Measurements from ENCODE around the gene SF3B1.

- PRO-cap, result no peak
These were observed 8.2 kb downstream of the STK17B start for GRCh38 chr2:196163111-196163707.

DNA sequence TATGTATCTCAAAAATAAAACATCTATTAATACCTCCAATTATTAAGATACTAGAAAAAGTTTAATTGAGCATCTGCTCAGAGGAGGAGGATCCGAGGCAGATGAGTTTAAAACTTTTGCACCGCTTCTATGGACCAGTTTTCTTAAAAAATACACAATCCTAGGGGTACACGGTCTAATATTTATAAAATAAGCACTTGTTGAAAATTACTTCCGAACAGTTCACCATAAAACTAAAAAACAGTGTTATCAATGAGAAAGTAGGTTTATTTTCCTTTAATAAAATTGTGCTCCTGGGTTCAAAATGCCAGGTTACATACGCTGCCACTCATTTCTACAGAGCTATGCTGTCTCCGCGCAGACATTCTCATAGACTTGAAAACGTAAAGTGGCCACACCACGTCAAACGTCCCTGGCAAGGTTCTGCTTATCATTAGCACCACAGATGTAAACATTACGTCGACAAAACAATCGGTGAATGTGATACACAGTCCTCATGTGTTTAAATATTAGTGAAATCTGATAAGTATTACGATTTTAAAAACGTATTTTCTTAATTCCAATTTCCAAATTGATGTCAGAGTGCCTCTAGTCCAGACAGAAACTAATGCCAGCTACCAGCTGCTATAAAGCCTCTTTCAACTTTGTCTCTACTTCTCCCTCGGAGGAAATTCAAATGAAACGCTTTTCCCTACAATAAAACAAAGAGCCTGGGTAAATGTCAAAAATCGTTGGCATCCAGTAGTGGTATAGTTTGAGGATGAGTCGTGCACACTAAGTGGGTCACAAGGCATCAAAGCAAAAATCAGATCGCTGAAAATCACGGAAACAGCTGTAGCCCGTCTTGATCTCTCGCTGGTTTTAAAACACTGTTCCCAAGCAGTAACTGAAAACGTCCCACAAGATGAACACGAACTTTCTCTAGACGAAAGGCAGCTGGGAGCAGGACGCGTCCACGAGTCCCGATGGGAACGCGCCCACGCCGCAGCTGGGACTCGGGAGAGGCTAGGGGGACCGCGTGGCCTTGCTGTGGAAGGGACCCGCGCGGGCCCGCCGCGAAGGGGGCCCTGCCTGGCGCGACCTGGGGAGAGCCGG lies 1.1 kb downstream of the STK17B start:
- PRO-cap, result bidirectional peak, plus-strand start at position 405 of the sequence, minus-strand start at position 371 of the sequence; bidirectional peak, plus-strand start at position 808 of the sequence, minus-strand start at position 603 of the sequence; bidirectional peak, plus-strand start at position 924 of the sequence, minus-strand start at position 855 of the sequence

DNA sequence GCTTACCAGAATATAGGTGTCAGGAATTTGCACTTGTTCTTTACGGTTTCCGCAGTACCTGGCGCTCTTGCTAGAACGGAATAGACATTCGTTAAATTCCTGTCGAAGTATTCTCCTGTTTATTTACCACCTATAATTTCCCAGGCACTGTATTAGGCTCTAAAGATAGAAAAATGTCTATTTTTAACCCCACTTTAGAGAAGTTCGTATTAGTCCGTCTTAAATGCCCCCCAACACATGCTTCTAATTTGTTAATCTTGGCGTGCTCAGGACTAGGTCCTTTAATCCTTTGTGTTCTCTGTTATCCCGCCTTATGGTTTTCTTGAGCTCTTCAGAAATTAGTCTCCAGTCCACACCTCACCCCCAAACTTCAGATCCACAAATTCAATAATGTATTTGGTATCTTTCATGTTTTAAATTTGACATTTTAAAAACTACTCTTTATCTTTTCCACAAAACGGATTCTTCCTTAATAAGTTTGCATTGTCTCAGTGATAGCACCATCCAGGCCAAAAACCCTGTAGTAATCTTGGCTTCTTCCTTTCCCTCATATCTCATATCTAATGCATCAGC lies 711 bp downstream of the CCDC150 start:
- PRO-cap, result no peak

- PRO-cap, result no peak
These were observed 1.8 kb downstream of the GTF3C3 start for GRCh38 chr2:196797726-196798079.

- PRO-cap, result no peak
These were observed 2.3 kb upstream of the GTF3C3 start for GRCh38 chr2:196801635-196802234.

DNA sequence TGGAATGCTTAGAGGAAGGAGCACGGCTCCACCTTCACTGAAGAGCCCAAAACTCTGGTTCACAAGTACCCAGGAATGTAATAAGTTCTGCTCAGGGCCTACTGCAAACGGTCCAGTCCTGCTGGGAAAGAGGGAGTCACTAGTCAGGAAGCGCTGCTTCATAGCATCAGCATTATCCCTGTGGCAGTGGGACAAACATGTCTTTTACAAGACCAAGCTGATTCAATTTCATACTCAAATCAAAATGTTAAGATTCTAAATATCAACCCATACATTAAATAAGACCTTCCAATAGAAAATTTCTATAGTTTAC lies 152.9 kb upstream of the PGAP1 start:
- PRO-cap, result no peak

GRCh38 chr2:197145517-197146003 lies 165.0 kb downstream of the ANKRD44 start:
- PRO-cap, result no peak

DNA sequence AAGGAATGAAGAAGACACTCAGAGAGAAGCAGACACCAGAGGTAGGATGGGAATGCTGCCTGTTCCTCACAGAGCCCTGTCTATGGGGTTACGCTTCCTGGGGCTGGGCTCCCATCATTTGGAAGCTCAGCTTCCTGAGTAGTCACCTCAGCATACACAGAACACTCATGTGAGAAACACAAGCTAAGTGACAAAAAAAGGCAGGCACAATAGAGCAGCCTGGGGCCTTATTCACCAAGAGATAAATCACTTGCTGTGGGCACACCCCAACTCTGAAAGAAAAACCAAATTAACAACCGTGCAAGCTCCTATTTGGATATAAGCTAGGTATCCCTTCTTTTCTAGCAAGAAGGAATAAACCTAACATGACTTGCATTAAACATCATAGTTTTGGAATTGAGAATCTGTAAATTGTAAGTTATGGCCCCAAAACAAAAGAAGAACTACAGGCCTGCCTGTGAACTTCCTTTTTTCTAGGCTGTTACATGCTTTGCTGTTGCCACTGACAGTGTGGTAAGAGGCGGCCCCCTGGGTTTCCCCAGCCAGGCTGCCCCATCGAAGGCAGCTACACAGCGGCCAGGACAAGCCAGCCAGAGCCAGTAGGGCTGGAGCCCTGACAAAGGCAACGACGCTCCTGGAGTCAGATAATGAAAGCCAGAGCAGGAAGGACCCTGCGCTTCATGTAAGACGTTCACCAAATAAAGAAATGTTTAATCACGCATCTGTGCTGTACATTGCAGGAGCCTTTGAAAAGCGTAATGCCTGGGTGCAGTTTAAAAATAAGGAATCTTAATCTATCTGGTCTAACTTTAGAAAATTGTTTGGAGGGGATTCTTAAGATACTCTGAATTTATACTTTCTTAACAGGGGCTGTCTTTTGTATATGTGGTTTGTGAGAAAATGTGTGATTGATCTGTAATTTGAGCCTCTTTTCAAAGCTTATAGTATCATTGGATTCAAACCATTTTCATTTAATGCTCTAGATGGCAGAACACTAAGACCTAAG lies 55.1 kb downstream of the ANKRD44 start:
- PRO-cap, result unidirectional peak, plus-strand start at position 599 of the sequence

DNA sequence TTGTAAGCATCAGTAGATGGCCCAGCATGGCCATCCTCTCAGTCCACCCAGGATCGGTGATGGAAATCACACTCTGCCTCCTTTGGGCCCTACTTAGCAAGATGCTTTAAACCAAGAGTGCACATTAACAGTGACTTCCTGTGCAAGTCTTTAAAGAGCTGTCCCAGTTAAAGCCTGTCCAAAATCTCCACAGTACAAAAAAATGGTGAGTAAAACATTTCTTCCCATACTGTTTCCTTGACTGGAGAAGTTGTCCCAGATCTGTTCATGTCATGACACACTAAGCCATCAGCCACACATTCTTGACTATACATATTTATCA lies 17.9 kb downstream of the ANKRD44 start:
- PRO-cap, result no peak

DNA sequence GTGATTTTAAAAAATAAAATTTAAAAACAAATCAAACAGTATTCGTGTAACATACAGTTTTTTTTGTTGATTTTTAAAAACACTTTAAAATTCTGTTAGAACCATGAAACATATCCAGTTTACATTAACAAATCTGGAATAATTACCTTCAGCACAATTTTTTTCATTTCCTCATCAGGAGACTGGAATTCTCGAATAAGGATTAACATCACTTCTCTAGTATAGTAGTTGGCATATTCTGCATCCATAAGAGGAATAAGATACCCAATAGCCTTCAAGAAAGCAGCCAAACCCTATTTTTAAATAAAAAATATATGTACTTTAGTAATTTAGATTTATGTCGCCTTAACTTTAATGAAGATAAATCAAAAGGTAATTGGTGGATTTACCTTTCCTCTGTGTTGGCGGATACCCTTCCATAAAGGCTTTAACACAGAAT lies 33.2 kb downstream of the SF3B1 start:
- PRO-cap, result no peak

DNA sequence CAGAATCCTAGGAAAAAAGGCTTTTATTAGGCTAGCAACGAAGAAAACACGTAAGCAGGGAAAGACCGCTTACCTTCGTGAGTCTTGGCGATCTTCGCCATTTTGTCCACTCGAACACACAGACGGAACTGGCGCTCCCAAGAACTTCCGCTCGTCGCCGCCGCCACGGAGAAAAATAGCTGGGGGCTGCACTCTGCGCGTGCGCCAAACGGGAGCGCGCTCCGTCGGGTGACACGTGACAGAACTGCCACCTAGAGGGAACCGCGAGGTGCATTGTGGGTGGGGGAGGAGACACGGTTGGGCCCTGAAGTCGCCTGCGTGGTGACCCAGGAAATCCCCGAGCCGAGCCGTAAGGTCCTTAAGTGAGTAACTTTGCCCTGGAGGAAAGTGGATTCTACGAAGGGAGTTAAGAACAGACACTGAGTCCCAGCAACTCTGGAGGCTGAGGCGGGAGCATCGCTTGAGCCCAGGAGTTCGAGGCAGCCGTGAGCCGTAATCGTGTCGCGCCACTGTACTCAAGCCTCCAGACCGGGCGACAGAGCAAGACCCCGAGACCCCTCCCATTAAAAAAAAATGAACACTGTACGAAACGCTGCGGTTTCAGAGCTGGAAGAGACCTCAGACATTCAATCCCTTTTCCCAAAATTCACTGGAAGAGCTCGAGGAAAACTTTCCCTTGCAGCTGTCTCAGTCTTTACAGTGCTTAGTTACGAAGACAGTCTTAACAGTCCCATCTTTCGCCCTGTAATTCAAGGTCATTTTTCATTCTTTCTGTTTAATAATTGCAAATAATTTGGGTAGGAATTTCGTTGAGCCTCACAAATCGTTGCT lies at the start of gene SF3B1:
Gene SF3B1 (minus strand): TSS at position 130 of the 831 bp plus-strand sequence.
- PRO-cap, result bidirectional peak, plus-strand start at position 276 of the sequence, minus-strand start at position 104 of the sequence

GRCh38 chr2:197452714-197453339 lies 525 bp upstream of the COQ10B start:
- PRO-cap, result bidirectional peak, plus-strand start at chr2:197453036, minus-strand start at chr2:197452952; bidirectional peak, plus-strand start at chr2:197453532, minus-strand start at chr2:197453119

DNA sequence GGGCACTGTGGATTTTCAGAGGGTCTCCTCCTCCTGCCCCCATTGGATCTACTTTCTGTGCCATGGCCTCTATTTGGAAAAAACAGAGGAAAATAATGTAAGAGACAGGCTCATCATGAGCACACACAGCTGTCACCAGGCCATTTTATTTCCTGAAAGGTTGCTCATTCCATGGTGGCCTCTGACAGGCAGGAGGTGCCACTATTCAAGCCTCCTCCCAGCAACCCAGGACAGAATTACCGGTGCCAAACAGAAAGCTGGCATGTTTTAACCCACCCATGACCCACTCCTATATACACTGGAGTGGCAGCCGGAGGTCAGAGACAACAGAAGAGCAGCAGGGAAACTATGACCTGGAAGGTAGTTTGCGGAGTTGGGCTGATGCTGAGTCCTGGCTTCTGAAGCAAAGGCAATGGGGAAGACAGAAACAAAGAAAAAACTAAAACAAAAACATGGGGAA lies 2.3 kb downstream of the RFTN2 start:
- PRO-cap, result no peak

GRCh38 chr2:197674378-197674824 lies 986 bp downstream of the RFTN2 start:
- PRO-cap, result no peak

DNA sequence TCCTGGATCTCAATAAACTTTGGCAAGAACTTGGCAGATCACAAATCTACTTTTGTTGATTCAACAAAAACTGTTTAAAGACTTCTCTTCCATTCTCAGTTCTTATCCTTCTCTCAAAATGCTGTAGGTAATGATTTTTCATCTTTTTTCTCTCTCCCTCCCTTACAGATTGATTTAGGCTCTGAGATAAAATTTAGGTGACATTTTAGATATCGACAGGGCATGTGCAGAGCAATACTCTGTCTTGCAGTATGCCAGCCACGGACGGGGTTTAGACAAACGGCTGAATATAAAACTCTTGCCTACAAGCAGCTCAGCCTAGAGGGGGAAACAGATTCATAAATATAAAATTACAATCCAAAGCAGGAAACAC lies 453 bp upstream of the MARS2 start:
- PRO-cap, result no peak

DNA sequence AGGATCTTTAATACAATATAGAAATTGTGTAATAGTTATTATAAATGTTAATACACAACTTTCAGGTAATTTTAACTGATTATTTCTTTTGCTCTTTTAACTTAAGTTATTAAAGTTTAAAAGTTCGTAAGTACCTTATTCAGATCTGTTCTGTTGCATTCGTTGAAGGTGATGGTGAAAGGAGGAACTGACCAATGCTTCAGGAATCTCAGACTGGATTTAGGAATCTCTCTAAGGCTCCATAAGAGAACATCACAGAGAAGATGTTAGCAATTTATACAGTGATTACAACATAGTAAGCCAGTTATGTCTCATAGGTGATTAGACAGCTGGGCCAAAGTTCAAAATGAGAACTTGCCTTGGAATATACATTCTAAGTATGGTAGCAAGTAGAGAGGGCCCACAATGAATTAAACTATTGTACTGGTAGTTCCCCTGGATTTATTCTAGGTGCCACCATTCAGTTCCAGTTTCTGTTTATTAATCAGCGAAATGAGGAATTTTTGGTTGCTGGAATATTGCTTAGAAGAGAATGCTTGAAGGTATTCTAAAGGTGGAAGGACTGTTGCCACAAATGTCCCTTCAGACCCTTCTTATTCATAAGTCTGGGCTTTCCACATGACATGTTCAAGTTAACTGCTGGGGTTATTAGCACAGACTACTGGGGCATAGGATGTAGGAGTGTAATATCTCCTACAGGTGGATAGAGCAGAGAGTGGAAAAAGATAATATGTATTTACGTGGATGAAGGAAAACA lies 3.3 kb downstream of the MARS2 start:
- PRO-cap, result no peak

DNA sequence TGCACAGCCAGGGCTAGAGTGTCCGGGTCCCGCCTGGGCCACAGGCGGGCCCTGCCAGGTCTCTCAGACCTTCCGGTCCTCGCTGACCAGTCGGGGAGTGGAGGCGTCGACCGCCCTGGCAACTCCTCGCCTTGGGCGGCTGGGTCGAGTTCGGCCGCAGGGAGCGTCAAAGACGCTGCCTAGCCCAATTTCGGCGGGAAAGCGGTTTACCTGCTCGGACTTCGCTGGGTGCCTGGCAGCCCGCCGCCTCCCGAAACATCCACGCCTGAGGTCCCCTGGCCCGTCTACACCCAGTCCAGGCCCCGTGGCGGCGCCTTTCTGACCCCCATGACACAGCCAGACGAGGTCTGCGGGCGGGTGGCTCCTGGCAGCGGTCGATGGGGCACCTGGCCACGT lies 340 bp upstream of the BOLL start:
- PRO-cap, result no peak

DNA sequence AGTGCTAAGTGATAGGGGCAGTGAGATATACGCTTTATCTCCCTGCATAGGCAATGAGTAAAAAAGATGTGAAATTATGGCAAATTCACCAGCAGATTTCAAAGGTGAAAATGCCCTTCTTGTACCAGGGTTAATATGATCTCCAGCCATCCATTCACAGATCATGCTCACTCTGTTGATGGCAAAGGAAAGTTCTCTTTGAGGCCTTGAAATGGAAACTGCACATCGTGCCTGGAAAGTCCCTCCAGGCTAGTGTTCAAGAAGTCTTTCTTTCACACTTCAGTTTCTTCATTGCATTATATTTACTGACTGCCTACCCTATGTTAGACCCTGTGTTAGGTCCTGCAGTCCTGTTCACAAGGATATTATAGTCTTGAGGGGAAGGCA lies 200.8 kb downstream of the PLCL1 start:
- PRO-cap, result no peak

GRCh38 chr2:198555018-198555513 lies 750.7 kb downstream of the PLCL1 start:
- PRO-cap, result no peak

GRCh38 chr2:199460139-199460296 lies 2.3 kb upstream of the SATB2 start:
- PRO-cap, result no peak